Temporal lobe (tissue), 2 donors: Measurements from ENCODE around the genes GSC and TCL1A.

- RAMPAGE, long total RNA, result no peak
These were observed 15.8 kb downstream of the SERPINA10 start for GRCh38 chr14:94277132-94277751.

- RAMPAGE, long total RNA, result no peak
These were observed 6.4 kb upstream of the SERPINA1 start for GRCh38 chr14:94394612-94395370.

GRCh38 chr14:94395692-94396527, 7.5 kb upstream of the SERPINA1 start:
- RAMPAGE, long total RNA, result no peak

- RAMPAGE, long total RNA, result no peak
These were observed 4.7 kb downstream of the SERPINA11 start for GRCh38 chr14:94447763-94448513.

DNA sequence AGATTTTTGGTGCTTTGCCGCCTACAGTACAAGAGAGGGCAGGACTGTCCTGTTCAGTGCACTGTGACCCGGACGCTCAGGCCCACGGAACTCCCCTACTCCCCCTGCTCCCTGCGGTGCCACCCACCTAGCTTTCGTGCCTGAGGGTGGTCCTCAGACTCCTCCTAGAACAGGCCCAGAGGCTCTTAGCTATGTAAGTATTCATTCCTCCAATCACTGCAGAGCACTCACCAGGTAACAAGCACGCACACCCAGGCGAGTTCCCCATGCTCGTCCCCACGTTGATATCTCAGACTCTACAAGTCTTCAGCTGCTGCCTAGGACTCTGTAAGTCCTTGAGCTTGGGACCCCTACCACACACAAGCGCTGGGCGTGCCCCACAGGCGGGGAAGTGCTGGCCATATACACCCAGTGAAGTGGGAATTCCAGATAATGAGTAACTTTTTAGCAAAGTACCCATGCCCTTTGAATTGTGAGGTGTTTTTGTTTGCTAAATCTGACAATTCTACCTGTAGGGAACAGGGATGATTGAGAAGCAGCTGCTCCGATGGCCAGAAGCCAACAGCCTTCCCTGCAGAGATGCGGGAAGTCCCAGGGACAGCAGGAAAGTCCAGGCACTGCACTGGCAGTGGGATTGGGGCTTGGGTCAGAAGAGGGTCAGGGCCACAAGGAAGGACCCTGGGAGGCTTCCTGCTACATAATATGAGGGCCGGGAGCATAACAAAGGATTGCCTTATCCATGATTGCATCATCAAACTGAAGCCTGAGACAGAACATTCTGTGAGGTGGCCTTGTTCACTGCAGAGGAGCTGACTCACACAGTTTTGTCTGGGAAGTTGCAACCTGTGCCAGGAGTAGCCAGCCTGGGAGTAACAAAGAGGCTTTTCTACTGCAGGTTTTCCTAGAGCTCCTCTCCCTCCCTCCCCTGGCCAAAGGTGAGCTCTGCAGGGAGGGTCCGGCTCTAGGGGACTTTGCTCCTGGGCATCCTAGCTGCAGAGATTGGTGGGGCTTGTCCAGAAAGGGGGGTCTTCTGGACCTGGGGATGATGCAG, 13.3 kb upstream of the SERPINA3 start:
- RAMPAGE, long total RNA, result no peak

GRCh38 chr14:94615671-94616686, 3.8 kb downstream of the SERPINA3 start:
- RAMPAGE, long total RNA, result no peak

- RAMPAGE, long total RNA, result no peak
These were observed at the start of gene GSC for GRCh38 chr14:94770002-94770499. GSC (minus strand) TSS chr14:94770113.

GRCh38 chr14:95147531-95148123, 9.7 kb downstream of the DICER1 start:
- RAMPAGE, long total RNA, result no peak

- RAMPAGE, long total RNA, result no peak
These were observed 63.5 kb upstream of the DICER1 start for GRCh38 chr14:95220512-95221476.

- RAMPAGE, long total RNA, result no peak
These were observed 65.6 kb upstream of the DICER1 start for GRCh38 chr14:95222767-95223513.

DNA sequence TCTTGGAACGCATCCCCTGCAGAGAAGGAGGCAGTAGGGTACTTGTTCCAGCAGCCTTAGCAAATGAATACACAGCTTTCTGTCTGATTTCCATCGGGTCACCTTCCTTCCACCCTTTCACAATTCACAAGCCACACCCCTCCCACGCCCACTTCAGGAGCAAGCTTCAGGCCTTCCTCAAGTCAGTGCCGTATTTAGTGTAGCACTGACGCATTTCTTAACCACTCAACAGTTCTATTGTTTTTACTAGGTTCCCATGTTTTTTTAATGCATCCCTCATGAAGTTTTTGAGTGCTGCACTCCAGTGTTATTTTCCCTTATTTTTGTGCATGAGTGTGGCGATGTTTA, 64.2 kb downstream of the CLMN start:
- RAMPAGE, long total RNA, result no peak

DNA sequence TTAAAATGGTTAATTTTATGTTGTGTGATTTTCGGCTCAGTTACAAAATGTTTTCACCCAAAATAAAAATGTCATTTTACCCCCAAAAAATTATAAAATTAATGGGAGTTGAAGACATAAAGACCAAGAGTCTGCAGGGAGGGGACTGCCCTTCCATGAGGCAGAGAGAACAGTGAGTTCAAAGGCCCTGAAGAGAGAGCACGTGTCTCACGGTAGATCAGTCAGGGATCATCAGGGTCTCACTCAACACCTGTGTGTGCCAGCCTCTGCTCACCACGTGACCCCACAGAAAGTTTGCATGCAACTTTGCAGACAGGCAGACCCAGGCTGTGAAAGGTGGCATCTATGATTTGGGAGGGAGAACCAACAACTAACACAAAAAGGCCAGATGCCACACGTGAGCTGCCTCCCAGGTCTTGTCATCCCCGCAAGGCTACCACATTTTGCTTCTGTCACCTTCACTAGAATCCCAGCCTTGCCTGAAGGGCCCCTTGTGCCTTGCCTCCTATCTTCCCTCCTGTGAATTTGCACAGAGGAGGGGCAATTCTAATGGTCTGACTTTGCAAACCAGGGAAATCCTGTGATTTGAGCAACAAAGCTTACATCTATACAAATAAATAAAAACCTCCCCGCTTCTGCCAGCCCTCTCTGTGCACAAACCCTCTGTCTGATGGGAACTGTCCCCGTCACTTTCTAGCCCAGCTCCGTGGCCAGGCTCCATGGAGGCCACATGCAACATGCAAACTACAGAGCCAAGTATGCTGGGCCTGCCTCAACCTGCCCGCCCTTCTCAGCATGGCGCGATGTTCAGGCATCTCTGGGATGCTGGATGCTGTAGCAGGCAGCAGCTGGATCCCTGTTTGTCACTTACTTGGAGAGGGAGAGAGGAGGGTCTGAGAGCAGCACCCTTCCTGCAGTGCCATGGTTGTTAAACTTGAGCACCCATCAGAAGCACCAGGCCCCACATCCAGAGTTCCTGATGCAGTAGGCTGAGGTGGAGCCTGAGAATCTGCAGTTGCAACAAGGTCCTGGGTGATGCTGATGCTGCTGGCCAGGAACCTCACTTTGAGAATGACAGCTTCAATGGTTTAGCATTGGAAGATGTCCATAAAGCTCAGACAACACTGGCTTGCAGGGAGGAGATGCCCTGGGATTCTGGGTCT, 32.7 kb downstream of the CLMN start:
- RAMPAGE, long total RNA, result no peak

- RAMPAGE, long total RNA, result no peak
These were observed 12.2 kb downstream of the CLMN start for GRCh38 chr14:95307229-95308276.

- RAMPAGE, long total RNA, result no peak
These were observed 19.0 kb downstream of the SYNE3 start for GRCh38 chr14:95497549-95497748.

DNA sequence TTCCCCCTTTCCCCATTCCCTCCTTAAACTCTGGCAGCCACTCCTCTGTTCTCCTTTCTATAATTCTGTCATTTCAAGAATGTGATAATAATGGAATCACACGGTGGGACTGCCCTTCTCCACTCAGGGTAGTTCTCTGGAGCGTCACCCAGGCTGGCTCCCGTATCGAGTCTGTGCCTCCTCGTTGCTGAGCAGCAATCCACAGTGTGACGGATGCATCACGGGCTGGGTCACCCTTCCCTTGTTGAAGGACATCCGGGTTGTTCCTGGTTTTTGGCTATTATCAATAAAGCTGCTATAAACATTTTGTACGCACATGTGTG, 5.7 kb upstream of the SYNE3 start:
- RAMPAGE, long total RNA, result no peak

DNA sequence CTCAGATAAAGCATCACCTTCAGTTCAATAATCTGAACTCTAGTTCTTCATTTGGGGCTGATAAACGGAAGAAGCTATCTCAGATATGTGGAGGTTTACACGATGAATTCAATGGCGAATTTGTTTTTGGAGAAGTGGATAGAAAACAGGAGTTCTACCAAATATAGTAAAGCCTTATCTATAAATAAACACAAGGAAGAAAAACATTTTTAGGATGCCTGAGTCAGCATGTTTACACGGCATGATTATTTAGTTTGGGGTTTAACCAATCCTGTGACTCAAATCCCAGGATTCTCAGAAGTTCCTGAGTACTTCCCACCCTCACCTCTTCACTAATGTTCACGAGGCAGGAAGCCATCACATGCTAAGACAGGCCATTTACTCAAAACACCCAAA, 3.5 kb upstream of the GLRX5 start:
- RAMPAGE, long total RNA, result no peak

- RAMPAGE, long total RNA, result no peak
These were observed 1.1 kb downstream of the GLRX5 start for GRCh38 chr14:95535771-95536604.

- RAMPAGE, long total RNA, result no peak
These were observed 22.9 kb upstream of the TCL1B start for GRCh38 chr14:95663199-95663756.

- RAMPAGE, long total RNA, result no peak
These were observed at the start of gene TCL1A for GRCh38 chr14:95713795-95714674. TCL1A (minus strand) TSS chr14:95714125.

DNA sequence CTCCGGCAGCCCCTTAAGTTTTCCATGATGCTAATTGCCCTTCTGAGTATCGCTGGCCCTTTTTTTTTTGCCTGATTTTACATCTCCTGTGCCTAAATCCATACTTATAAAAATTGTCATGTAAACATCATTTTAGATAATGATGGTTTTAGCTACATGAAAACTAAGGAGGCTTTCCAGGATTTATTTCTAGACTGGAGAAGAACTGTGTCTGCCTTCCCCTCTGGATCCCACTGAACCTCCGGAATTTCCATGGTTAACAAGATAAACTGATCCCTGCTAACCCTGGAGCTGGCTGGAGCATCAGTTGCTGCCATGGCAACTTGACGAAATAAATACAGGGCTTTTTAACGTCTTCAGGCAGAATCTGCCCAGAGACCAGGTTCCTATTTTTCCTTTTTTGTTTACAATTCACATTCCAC, 1.5 kb downstream of the C14orf132 start:
- RAMPAGE, long total RNA, result no peak